Mesenchymal stem cell of Wharton's jelly (primary cell): Measurements from ENCODE around the genes TCL1A, BDKRB1 and AK7.

GRCh38 chr14:95526922-95527588 is 7.8 kb upstream of the GLRX5 start:
- CAGE, long polyA plus RNA, result no peak

- CAGE, long polyA plus RNA, result no peak
Observed at GRCh38 chr14:95664389-95664948, 21.8 kb upstream of the TCL1B start.

DNA sequence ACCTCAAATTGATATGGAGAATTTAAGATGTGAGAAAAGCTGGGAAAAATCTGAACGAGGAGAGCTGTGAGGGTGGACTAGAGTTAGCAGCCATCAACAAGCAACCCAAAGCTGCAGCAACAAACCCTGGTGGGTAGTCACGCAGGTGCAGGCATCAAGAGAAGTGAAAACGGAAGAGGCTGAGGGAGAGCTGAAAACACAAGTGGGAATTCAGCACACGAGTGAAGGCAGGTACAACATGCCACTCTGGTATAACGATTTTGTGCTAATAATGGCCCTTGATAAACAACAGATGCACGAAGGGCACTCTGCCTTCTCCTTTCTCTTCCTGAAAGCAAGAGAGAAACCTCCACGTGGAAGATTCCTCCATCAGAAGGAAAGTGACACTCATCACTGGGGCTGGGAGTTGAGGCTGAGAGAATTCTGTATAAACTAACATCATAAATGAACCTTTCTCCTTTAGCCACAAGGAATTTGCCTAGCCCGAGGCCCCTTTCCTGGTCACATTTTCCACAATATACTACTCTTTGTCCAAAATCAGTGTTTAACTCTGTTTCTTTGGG is 11.6 kb downstream of the TCL1B start:
- CAGE, long polyA plus RNA, result no peak

DNA sequence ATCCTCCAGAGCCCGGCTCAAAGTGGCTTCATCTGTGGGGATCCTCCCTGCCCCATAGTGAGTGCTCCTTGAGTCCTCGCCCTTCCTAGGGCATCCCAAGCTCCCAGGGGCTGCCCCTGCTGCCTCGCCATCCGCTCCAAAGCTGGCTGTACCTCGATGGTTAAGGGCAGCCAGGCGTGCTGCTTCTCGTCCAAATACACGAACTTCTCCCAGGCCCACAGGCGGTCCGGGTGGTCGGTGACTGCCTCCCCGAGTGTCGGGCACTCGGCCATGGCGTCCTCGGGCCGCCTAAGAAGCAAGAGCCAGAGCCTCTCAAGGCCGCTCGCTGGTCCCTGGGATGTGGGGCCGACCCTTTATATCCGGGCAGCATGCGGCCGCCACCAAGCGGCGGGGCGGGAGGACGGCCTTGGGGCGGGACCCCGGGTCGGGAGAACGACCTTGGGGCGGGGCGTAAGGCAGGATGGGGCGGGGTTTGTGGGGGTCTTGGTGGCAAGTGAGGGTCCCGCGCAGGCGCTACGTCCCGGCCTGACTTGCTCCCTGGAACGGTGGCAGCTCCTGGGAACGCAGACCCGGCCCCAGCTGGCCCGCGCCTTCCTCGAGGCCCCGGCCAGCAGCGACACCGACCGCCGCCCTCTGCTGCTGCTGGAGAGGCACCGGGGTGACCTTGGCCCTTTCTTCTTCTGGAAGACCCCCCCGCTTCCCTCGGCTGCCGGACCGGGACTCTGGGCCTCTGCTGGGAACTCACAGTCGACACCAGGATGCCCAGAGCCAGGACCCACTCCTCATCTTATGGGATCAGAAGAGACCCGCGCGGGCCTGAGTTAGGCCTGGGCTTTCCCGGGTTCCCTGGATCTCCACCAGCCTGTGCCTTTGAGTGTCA is at the start of gene TCL1A:
Gene TCL1A (minus strand): TSS at position 331 of the 880 bp plus-strand sequence.
- CAGE, long polyA plus RNA, result no peak

- CAGE, long polyA plus RNA, result no peak
Observed at GRCh38 chr14:95725792-95726480, 12.0 kb upstream of the TCL1A start.

- CAGE, long polyA plus RNA, result no peak
Observed at GRCh38 chr14:96091293-96092313, 52.4 kb downstream of the C14orf132 start.

DNA sequence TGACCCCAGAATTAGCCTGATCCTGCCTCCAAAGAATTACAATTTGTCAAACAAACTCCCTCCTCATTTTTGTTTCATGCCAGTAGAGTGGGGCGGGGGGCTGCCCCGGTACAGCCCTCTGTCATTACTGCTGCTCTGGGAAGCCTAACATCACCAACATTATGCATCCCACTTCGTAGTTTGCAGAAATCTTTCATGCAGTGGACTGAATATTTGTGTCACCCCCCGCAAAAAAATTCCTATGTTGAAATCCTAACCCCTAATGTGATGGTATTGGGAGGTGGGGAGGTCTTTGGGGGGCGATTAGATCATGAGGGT is 58.9 kb downstream of the C14orf132 start:
- CAGE, long polyA plus RNA, result no peak

DNA sequence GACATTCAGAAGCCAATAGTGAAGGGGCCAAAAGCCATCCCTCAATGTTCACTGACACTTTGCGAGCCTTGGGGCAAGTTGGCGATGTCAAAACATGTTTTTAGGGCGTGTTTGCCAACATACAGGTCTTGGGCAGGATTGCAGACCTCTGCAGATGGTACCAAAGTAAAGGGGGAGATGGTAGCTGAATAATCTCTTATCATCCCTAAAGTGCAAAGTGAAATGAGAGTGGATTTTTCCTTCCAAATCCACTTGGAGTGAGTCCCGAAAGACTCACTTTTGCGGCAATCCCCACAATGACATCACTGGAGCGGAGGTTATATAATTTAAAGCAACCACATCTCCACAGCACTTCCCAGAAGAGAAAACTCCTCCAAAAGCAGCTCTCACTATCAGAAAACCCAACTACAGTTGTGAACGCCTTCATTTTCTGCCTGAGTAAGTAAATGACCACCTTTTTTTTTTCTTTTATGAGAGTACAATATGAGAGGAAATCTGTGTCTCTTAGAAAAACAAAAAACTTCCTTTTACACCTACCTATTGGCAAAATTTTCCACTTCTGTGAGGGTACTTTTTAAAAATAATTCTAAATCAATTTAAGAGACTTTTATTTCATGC is at the start of gene BDKRB1:
Gene BDKRB1 (plus strand): TSS at position 348 of the 618 bp plus-strand sequence.
- CAGE, long polyA plus RNA, result start-site peak on the plus strand centred at position 352 of the sequence, 14 bp wide, 642 and 251 reads in 2 replicates

- CAGE, long polyA plus RNA, result no peak
Observed at GRCh38 chr14:96309087-96309710, 53.2 kb downstream of the BDKRB1 start.

DNA sequence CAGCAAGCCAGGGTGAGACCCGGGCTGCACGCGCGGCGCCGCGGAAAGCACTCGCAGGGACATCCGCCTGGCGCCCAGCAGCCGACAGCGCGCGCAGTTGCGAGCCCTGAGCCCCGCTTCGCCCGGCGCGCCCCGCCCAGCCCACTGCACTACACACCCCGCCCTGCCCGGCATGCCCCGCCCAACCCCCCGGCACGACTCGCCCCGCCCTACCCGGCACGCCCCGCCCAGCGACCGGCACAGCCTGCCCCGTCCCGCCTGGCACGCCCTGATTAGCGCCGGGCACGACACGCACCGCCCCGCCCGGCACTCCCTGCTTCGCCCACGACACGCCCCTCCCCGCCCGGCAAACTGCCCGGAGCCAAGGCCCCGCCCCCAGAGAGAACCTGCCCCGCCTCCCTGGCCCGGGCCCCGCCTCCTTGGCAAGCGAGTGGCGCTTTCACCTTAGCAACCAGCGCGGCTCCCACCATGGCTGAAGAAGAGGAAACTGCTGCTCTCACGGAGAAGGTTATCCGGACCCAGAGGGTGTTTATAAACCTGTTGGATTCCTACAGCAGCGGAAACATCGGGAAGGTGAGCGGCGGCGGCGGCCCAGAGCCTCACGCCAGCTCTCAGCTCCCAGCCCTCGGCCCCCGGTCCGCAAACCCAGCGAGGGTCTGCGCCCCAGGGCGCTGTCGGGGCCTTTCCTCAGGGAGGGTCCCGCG is at the start of gene AK7:
Gene AK7 (plus strand): TSS at position 442 of the 704 bp plus-strand sequence.
- CAGE, long polyA plus RNA, result no peak

- CAGE, long polyA plus RNA, result no peak
Observed at GRCh38 chr14:96536020-96536549, 33.9 kb downstream of the PAPOLA start.

DNA sequence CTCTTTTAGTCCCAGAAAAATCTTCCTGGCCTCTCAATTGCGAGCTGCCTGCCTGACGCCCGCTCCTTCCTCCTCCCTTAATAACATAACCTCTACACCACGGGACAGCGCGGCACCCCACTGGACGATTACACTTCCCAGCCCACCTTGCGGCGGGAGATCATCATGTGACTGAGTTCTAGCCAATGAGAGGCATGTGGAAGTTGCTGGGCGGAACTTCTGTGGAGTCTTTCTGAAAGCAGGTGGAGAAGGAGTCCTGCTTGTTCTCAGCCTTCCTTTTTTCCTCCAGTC is 133.7 kb upstream of the VRK1 start:
- CAGE, long polyA plus RNA, result no peak

DNA sequence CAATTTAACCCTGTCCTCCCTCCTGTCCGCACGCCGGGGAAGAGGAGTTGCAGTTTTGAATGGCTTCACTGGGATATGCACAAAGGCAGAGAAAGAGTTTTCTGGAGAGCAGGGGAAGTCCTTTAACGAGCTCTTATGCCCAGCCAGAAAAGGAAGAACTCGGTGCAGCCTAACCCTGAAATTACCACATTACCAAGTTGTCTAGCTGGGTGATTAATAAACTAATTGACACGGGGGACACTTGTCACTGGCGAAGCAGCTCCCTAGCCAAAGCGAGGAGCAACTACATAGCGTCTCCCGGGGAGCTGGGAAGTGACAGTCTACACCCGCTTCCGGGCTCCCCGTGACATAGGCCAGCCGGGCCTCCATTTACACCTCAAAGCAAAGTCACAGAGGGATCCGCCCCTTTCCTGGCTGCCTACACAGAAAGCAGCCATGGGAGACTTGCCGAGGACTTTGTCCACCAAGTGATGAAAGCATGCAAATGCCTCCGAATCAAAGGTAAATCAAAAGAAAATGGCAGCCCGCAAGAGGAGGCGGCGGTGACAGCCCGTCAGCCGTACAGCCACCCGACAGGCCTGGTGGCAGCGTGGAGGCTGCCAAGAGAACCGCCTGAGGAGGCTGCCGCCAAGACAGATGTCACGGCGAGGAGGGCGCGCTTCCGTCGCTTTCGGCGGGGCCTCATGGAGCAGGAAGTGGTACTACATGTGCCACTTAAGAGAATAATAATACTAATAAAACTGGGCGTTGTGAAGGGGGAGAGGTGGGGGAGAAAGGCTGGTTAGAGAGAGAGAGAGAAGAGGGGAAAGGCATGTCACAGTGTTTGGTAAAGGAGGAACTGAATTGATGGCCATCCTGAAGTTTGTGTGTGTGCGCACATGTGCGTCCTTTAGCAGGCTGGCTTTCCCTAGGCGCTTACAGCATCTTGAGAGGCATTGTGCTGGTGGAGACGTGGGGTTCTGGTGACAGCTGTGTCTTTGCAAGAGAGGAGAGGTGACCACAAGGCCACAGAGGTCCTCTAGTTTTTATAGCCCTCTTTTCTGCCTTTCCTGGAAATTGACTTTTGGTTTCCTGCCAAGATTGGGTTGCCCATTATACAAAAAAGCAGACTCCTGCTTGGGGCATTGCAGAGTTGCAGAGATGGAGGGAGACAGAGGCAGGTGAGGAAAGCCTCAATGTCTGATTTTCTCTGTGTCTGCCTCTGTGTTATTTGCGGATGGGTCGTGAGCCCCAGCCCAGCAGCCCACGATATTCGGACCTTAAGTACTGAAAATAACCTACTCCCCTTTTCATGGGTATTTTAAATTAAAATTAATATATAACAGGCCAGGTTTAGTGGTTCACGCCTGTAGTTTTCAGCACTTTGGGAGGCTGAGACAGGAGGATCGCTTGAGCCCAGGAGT is 661.7 kb downstream of the VRK1 start:
- CAGE, long polyA plus RNA, result no peak

GRCh38 chr14:97571905-97572242 is 774.7 kb downstream of the VRK1 start:
- CAGE, long polyA plus RNA, result no peak

DNA sequence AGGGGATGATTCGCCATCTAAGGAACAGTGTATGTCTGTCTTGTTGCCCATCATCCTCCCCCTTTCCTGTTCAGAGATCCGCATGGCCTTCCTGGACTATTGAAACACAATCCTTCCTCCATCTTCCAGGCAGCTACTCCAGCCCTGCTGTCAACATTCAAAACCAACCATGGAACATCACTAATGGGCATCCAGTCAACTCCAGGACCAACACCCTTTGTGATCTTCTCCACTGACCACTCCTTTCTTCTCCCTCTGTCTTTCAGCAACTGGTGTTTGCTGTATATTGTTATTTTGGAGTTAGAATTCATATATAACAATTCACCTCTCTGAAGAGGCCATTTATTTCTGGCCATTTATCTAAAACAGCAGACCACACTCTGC is 1188.2 kb downstream of the VRK1 start:
- CAGE, long polyA plus RNA, result no peak

GRCh38 chr14:98273169-98273611 is 998.8 kb downstream of the BCL11B start:
- CAGE, long polyA plus RNA, result no peak

DNA sequence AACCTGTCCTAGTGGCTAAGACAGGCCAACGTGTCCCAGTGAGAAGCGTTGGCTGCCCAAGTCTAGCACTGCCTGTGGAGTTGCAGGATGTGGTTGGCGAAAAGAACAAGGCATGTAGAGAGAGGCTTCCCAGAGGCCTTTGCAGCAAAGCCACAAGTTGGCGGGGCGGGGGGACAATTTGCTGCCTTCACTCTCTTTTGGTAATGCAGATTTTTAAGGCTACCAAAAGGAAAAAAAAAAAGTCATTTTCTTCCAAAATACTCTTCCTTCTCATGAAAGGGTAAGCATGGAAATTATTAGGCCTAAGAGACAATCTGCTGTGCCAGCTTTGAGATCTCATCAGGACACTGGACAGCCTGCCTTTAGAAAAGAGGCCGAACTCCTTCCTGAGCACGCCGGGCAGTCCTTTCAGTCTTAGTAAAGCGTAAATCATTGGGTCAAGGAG is 339.9 kb downstream of the BCL11B start:
- CAGE, long polyA plus RNA, result no peak

DNA sequence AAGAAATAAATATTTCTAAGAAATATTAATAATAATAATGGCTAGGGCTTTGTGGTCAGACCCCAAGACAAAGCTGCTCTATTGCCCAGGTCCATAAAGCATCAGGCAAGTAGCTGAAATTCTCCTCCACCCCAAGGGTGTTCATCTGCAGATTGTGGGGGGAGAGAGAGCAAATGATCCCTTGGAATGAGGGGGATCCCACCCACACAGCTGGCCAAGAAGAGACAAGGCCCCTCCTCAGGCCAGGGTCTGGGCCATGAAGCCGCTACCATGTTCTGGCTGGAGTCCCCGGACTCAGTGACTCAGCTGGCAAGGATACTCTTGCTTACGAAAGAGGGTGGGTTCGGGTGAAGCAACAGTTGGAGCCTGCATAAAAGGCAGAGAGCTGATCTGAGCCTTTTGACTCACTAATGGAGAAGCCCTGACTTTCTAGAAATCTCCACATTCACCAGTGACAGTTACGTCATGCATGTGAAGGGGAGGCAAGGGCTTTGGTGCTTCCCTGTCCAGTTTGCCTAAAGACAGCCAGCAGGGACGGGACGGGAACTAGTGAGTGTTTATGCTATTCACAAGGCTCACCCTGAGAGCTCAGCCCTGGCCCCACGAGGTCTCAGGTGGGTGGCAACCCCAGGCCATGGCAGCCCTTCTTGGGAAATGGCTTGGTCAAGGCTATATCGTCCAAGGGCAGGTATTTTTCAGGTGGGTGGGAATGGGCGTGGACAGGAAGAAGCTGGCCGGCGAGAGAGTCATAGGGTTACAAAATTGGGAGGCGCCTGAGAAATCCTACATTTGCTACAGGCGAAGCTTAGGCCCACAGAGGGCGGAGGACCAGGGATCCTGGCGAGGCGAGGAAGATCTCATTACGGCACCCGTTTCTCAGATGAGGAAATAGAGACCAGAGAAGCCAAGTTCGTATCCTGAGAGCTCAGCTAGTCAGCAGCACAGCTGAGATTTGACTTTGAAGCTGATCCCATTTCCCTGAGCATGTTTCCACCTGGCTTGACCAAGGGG is 314.7 kb downstream of the BCL11B start:
- CAGE, long polyA plus RNA, result no peak

DNA sequence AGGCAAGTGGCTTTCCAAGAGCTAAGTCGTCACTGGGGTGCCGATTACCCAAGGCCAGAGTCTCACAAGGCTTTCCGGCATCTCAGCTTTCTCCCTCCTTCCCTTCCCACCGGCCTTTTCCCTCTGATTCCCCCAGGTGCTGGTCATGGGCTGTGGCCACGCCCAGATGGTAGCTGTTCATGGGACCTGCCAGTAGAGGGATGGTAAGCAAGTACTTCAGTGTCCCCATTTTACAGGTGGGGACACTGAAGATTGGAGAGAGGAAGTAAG is 47.6 kb downstream of the BCL11B start:
- CAGE, long polyA plus RNA, result no peak

- CAGE, long polyA plus RNA, result no peak
Observed at GRCh38 chr14:99232580-99233180, 39.3 kb downstream of the BCL11B start.